MCF 10A (cell line): ENCODE measurements around the gene ZMYM1.

- PRO-cap: no peak
- RRBS: no CpG with 5 or more reads among the region's 12 CpGs
These were observed 7.9 kb upstream of the A3GALT2 start for GRCh38 chr1:33328705-33329365.

GRCh38 chr1:33342139-33343033 is 21.5 kb upstream of the A3GALT2 start:
- PRO-cap: no peak
- RRBS: no CpG with 5 or more reads among the region's 8 CpGs

DNA sequence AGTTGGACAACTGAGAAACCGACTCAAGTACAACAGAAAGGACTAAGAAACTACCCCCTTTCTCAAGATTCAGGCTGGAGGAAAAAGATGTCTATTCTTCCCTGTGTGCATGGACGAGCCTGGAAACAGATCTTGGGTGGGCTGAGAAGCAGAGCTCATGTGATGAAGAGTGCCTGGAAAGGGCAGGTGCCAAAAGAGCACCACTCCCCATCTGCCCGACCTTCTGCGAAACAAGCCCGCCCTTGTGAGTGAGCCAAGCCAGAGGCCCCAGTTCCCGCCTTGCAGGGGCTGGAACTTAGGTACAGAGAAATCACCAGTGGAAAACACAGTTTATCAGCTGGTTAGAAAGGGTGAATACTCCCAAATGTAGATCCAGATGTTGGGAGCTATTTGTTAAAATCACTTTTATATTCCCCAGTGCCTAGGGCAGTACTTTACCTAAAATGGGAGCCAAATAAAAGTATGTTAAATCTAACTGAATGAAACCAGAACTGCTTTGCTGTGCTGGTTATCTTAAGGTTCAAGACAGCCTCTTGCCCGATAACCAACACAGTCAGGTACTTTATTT is 26.8 kb upstream of the A3GALT2 start:
- PRO-cap: no peak
- RRBS: no CpG with 5 or more reads among the region's 7 CpGs

- PRO-cap: no peak
- RRBS: no CpG with 5 or more reads among the region's 2 CpGs
These were observed 43.7 kb upstream of the A3GALT2 start for GRCh38 chr1:33364651-33364996.

DNA sequence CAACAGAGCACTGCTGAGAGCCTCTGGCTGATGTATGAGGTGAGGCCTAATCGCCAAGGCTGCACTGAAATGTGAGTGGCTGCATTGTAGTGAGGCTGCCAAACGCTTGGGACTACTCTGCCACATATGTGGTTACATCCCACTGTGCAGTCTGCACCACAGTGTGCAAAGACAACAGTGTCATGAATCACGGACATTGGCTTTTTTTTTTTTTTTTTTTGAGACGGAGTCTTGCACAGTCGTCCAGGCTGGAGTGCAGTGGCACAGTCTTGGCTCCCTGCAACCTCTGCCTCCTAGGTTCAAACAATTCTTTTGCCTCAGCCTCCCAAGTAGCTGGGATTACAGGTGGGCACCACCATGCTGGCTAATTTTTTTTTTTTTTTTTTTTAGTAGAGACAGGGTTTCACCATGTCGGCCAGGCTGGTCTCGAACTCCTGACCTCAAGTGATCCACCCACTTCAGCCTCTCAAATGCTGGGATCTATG is 97.6 kb downstream of the ZSCAN20 start:
- PRO-cap: no peak
- RRBS: no CpG with 5 or more reads among the region's 7 CpGs

DNA sequence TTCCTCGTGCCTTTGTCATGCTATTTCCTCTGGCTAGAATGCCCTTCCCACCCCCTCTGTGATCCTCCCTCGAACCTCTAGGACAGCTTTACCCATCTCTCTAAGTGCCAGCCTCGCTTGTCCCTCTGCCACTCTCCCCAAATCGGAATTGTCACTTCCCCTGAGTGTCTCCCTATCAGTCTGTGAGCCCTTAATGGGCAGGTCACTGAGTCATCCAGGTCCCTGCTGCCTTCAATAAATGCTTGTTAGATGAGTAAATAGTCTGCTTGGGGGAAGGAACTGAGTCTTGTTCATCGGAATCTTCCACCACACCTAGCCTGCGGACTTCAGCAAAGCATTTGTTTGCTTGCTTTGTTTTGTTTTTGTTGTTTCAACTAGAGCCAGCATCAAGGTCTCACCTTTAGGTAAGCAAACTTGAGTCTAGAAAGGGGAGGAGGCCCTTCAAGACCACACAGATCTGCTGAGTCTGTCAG is 4.0 kb downstream of the GJB4 start:
- PRO-cap: bidirectional peak, plus-strand start at position 309 of the sequence, minus-strand start at position 184 of the sequence
- RRBS: no CpG with 5 or more reads among the region's 6 CpGs

DNA sequence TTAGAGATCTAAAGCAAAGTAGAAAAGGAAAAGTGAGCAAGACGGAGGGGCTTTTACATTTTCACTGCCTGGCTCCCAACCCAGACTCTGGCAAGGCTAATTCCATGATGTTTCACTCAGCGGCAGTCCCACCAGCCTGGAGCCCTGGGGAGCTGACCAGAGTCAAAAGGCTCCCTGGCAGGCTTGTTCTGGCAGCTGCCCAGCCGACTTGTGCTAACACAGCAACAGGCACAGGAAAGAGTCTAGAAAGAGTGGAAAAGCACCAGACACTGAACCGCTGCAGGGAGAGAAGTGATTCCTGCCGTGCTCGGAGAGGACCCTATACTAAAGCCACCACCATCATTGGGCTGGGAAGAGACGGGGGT is 8.1 kb downstream of the SMIM12 start:
- PRO-cap: no peak
- RRBS: no CpG with 5 or more reads among the region's 7 CpGs

GRCh38 chr1:34984498-34985132 is 532 bp downstream of the TMEM35B start:
- PRO-cap: no peak
- RRBS: no CpG with 5 or more reads among the region's 21 CpGs

- PRO-cap: no peak
- RRBS: no CpG with 5 or more reads among the region's 4 CpGs
These were observed 16.4 kb upstream of the ZMYM1 start for GRCh38 chr1:35062569-35063351.

- PRO-cap: bidirectional peak, plus-strand start at chr1:35079408, minus-strand start at chr1:35079339; bidirectional peak, plus-strand start at chr1:35079422, minus-strand start at chr1:35079616; bidirectional peak, plus-strand start at chr1:35079722, minus-strand start at chr1:35079663
- RRBS: 1% methylated on average over 7 of the region's 50 CpGs
These were observed at the start of gene ZMYM1 for GRCh38 chr1:35079095-35079933. Gene ZMYM1 (plus strand): TSS chr1:35079385.

DNA sequence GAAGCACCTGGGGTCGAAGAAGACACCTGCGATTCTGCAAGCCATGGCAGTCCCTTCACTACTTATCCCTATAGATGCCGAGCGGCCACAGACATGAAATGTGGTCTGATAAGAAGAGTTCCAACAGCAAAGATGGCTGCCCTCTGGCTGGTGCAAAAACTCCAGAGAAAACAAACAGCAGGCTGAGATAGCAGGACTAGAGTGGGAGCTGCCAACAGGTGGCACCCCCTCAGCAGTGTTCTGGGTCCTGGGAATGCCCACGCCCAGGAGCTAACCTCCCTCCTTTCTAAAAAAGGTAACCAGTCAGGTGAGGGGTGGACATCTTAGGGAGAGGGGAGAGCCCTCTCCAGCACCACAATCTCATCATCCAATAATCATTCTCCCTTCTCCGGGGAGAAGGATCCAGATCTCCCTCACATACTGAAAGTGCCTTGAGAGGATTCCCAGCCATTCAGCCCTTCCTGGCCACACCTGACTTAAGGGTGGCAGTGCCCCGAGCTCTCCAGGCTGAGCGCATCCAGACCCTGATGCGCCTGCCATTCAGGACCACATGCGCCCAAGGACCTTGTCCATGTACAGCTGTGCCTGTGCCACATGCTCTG is 121.4 kb downstream of the KIAA0319L start:
- PRO-cap: no peak
- RRBS: no CpG with 5 or more reads among the region's 10 CpGs

GRCh38 chr1:35556529-35556956 is 660 bp downstream of the KIAA0319L start:
- PRO-cap: no peak
- RRBS: no CpG with 5 or more reads among the region's 10 CpGs

GRCh38 chr1:35595716-35596214 is 22.7 kb downstream of the TFAP2E start:
- PRO-cap: no peak
- RRBS: no CpG with 5 or more reads among the region's 7 CpGs

DNA sequence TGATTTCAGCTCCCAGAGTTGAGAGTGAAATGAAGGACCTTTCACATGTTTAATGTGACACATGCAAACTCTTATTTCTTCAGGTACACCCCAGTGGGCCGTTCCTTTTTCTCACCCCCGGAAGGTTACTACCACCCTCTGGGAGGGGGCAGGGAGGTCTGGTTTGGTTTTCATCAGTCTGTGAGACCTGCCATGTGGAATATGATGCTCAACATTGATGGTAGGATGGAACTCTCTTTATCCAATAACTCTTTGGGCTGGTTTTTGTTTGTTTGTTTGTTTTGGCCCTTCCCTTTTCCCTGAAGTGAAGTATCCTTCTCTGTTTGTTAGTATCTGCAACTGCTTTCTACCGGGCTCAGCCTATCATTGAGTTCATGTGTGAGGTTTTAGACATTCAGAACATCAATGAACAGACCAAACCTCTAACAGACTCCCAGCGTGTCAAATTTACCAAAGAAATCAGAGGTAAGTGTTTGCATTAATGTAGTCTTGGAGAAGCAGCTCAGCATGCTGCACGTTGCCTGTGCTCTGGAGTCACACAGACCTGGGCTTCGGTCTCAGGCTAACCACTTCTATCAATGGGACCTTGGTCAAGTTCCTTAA is 17.9 kb downstream of the AGO4 start:
- PRO-cap: no peak
- RRBS: no CpG with 5 or more reads among the region's 6 CpGs

DNA sequence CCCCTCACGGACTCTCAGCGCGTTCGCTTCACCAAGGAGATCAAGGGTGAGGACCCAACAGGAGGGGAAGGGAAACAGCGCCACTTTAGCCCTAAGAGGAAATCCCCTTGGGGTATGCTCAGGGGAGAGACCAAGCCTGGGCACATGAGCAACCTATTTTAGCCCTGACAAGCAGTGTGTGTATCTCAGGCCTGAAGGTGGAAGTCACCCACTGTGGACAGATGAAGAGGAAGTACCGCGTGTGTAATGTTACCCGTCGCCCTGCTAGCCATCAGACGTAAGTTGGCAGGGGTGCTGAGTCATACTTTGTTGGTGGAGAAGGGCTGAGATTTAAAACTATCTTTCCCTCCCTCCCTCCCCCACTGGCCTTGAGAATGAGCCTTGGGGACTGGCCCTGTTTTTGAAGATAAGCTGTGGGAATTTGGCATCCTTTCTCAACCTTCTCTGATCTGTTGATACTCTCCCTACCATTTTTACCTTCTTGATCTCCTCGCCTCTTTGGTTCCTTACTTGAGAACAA is 11.2 kb downstream of the AGO1 start:
- PRO-cap: no peak
- RRBS: no CpG with 5 or more reads among the region's 11 CpGs

DNA sequence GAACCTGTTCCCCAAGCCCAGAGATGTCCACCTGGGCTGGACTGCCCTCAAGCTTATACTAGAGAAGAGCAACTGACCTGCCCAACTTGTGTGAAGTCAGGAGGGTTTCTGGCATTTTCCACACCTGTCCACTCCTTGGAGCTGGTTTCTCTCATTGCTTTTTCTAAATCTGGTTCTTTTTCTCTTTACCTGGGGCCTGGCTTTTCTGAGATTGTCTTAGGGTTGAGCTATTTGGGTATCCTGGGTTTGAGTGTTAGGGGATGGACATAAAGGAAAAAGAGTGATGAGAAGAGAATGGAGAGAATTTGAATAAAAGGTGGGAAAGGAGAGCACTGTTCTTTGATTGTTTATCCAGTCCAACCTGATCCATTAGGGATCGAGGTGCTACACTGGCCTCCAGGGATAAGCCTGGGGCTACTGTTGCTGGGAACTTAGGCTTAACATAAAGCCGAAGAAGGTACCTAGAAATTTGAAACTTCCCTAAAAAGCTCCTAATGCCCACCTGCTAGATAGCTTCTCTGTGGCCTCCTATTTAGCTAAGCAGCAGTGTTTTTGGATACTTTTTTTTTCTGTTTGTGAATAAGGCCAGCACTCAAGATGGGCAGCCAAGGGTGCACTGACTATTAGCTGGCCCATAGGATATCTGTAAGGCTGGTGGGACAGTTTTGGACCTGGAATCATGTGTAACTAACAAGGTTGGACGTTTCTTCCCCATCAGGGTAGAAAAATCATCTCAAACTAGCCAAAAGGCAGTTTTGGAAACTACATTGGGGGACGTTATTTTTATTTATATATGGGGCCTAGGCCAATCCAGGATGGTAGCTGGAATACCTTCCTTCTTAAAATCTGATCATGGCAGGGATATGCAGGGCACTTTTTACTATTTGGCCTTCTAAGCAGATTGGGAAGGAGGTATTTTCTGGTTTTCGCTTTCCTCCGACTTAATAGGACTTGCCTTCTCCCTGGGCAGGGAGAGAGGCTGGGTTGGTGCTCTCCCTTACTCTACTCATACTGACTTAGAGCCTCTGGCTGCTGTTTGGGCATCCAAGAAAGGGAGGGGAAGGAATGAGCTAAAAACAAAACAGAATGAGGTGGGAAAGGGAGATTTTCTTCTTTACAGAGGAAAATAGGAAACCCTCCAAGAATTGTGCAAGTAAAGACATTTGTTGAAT is 7.8 kb upstream of the AGO3 start:
- PRO-cap: no peak
- RRBS: no CpG with 5 or more reads among the region's 6 CpGs

GRCh38 chr1:35926582-35927388 is 4.1 kb upstream of the AGO3 start:
- PRO-cap: no peak
- RRBS: no CpG with 5 or more reads among the region's 4 CpGs

DNA sequence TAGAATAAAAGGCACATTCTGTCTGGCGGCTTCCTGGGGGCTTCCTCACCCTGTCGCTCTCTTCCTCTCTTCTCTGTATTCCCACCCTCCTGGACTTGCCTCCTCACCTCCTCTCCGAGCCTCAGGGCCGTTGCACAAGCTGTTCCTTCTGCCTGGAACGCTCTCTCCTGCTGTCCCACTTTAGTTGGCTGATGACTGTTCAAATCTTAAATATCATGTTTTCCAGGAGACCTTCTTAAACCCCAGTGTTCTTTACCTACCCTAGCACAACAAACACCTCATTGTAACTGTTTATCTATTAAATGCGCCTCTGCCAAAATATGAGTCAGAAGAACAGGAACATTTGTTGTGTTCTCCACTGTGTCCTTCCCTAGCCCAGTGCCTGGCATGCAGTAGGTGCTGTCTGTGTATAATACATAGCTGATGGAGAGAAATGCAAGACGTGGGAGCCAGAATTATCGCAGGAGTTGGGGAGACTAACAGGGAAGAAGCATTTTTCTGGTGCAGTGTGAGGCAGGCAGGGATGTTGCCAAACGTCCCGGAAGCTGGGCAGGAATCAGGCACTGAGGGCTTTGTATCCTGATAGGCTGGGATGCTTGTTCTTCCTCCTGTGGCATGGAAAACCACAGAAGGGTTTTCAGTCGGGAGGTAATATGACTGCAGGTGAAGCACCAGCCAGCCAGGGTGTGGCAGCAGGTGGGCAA is 24.1 kb upstream of the THRAP3 start:
- PRO-cap: bidirectional peak, plus-strand start at position 532 of the sequence, minus-strand start at position 384 of the sequence
- RRBS: no CpG with 5 or more reads among the region's 11 CpGs

DNA sequence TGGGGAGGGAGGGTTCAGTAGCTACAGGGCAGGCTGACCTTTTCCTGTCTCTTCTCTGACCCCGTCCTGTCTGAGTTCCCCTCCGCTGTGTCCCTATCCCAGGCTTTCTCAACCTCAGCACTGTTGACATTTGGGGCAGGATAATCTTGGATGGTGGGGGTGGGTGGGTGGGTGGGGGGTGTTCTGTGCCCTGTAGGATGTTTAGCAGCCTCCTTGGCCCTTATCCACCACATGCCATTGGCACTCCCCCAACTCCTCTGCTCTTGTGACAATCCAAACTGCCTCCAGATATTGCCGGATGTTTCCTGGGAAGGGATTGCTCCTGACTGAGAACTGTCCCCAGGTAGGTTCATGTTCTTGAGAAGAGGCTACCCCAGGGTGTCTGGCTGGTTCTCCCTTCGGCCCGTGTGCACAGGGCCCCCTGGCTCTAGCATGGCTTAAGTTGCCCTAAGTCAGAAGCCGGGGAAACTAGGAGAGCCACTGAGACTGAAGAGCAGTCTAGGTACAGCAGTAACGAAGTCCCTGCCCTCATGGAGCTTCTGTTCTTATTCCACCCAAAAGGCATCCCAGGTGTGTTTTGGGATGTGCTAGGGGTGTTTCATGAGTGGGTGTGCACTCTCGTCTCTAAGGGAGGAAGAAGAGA is 19.9 kb upstream of the THRAP3 start:
- PRO-cap: no peak
- RRBS: no CpG with 5 or more reads among the region's 8 CpGs

GRCh38 chr1:36225301-36225957 is 1.2 kb downstream of the THRAP3 start:
- PRO-cap: no peak
- RRBS: 3% methylated on average over 3 of the region's 10 CpGs